ENCODE results near the genes ATP5MG and HYOU1.

DNA sequence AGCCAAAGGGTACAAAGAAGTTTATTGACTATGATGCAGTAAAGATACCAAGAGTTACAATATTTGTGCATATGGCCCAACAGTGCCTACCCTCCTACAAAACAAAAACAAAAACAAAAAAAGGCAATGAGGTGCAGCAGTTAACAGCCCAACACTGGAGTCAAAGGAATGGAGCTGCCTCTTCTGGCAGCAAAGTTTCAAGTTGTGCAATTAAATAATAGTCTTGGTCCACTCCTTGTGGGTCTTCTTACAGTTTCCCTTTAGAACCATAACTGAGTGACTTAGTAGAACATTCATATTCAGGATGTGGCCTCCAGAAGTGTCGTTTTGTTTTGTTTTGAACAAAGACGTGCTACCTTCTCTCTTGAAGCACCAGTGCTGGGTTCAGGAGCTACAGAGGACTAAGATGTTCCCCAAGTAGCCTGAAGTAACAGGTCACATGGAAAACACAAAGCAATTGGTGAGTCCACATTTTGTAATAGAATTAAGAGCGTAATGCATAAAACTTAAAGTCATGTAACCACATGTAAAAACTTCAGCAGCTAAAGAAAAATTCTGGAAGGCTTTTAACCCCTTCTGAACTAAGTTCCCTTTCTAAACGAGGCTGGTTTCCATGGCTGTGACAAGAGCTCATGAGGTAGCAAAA, 2.0 kb upstream of the JAML start:
- PRO-cap: no peak
- RAMPAGE, long total RNA, 2 experiments: no peak in any of the 2 experiments

DNA sequence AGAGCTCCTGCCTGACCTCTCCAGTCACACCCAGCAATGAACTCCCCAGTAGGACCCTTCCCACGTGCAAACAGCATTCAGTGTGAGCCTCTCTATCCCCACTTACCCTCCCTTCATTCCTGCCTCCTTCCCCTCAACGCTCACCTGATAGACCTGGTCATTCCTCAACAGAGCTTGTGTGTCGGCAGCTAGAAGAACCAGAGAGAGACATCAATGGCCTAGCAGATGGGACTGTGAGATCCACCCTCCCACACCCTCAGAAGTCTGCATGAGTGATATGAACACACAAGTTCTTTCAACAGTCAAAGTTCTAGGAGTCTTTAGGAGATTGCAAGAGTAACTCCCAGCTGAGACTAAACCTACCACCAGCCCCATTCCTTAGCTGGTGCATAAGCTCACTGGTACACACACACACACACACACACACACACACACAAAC, 3.2 kb downstream of the CD3D start:
- PRO-cap: no peak
- RAMPAGE, long total RNA, 2 experiments: no peak in any of the 2 experiments

DNA sequence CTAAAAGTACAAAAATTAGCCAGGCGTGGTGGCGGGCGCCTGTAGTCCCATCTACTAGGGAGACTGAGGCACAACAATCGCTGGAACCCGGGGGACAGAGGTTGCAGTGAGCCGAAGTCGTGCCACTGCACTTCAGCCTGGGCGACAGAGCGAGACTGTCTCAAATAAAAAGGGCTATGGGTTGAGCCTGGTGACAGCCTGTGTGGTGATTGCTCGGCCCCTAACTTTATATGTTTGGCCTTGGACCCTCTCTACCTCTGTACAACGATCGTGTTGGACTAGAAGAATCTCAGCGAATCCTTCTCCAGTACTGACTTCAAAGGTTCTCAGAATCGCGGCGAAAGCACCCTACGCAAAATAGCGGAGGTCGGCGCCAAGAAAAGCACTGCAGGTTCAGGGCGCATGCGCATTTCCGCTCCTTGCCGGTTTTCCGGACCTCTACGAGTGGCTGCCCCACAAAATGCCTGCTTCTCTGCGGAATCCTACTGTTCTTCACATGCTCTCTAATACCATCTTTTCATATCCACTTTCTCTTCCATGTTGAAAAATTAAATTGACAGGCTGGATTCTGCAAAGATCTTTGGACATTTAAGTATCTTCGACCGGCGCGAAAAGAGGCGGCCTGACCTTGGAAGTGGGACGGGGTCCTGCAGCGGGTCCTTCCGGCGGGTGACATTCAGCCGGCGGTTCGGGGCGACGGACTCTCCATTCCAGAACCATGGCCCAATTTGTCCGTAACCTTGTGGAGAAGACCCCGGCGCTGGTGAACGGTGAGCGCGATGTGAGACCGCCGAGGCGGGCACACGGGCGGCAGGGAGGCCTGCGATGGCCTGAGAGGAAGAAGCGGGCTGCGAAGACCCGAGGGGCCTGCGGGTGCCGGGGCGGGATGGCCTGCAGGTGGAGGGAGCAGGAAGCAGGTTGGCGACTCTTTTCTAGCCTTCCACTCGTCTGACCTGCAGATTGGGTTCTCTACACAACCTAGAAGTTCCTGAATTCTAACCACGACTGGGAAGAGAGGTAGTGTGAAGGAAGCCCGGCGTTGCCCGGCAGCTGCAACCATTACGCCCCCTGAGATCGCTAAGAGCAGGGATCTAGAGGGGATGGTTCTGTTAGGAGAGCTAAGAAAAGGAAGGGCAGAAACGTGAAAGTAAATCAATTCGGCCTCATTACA, at the start of gene ATP5MG:
ATP5MG (plus strand) TSS at position 659 of the 1,171 bp plus-strand sequence.
- PRO-cap: bidirectional peak, plus-strand start at position 675 of the sequence, minus-strand start at position 384 of the sequence
- RAMPAGE, long total RNA, 2 experiments: start-site peak on the plus strand in 2 of 2 experiments, centred at positions 677 to 679 of the sequence, 3,779 to 4,919 reads per replicate

DNA sequence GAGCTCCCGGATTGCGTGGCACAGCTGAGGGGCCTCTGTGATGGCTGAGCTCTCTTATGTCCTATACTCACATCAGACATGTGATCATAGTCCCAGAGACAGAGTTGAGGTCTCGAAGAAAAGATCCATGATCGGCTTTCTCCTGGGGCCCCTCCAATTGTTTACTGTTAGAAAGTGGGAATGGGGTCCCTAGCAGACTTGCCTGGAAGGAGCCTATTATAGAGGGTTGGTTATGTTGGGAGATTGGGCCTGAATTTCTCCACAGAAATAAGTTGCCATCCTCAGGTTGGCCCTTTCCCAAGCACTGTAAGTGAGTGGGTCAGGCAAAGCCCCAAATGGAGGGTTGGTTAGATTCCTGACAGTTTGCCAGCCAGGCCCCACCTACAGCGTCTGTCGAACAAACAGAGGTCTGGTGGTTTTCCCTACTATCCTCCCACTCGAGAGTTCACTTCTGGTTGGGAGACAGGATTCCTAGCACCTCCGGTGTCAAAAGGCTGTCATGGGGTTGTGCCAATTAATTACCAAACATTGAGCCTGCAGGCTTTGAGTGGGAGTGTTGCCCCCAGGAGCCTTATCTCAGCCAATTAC, 4.9 kb upstream of the TTC36 start:
- PRO-cap: no peak
- RAMPAGE, long total RNA, 2 experiments: no peak in any of the 2 experiments

DNA sequence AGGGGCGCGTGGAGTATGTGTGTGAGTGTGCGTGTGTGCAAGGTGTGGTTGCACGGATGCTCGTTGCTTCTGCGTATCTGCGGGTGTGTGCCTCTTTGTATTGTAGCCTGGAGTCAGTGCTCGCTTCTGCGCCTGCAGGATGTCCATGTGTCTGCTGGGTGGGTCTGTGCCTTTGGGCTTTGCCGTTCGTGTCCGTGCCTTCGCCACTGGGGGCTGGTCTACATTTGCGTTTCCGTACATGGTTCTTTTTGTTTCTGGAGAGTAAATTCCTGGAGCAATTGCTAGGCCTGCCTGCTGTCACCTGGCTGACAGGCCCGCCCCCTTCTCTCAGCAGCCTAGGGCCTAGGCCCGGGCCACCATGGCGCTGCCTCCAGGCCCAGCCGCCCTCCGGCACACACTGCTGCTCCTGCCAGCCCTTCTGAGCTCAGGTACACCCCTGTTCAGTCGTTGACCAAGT, 480 bp downstream of the TMEM25 start:
- PRO-cap: no peak
- RAMPAGE, long total RNA, 2 experiments: no peak in any of the 2 experiments

DNA sequence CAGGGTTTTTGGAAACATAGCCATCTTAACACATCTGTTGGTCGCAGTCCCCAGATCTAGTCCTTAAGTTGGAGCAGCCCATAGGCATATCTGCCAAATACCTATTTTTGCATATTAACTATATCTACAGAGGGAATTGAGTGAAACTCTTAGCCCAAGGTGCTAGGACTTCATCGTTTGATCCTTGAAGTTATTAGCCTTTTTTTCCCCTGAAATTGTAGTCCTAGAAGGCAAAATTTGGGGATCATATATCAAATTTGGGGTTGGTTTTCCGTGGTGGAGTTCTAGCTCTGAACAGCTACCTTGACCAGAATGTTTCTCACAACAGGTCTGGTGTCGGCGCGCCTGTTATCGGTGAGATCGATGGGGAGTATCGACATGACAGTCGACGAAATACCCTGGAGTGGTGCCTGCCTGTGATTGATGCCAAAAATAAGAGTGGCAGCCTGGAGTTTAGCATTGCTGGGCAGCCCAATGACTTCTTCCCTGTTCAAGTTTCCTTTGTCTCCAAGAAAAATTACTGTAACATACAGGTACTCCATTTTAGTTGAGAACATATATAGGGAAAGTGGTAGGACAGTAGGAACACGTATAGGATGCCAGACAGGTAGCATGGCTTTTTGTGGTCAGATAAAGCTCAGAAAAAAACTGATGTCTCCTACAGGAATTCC, 9.9 kb upstream of the PHLDB1 start:
- PRO-cap: no peak
- RAMPAGE, long total RNA, 2 experiments: no peak in any of the 2 experiments

- PRO-cap: no peak
- RAMPAGE, long total RNA, 2 experiments: no peak in any of the 2 experiments
Measured at GRCh38 chr11:118719032-118719761, 39.7 kb upstream of the TREH start.

GRCh38 chr11:118746532-118747346, 44.2 kb downstream of the DDX6 start:
- PRO-cap: no peak
- RAMPAGE, long total RNA, 2 experiments: no peak in any of the 2 experiments

- PRO-cap: no peak
- RAMPAGE, long total RNA, 2 experiments: no peak in any of the 2 experiments
Measured at GRCh38 chr11:118747347-118748014, 43.5 kb downstream of the DDX6 start.

- PRO-cap: no peak
- RAMPAGE, long total RNA, 2 experiments: no peak in any of the 2 experiments
Measured at GRCh38 chr11:118748015-118748653, 42.8 kb downstream of the DDX6 start.

DNA sequence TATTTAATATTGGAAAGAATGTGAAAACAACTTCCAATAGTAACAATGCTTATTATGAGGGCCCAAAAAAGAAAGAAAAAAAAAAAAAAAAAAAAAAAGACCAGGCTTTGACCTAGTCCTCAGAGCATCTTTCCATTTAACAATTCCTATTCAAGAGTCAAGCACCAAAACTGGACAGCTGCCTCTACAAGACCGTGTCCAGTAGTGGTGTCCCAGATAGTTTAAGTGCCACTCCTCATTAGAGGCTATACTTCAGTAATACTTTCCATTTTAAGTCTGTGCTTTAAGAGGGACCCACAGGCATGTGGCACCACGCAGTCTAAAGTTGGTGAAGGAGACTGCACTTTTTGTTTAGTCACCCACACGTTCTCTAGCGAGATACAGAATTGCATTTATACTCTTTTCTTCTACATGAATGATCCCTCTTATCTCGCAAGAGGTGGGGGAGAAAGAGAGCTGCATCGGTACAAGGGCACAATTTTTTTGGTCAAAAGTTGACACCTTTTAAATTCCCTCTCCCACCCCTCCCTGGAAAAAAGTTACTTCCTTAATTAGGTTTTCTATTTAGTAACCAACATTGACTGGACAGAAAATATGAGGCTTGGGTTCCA, 41.6 kb downstream of the DDX6 start:
- PRO-cap: no peak
- RAMPAGE, long total RNA, 2 experiments: no peak in any of the 2 experiments

DNA sequence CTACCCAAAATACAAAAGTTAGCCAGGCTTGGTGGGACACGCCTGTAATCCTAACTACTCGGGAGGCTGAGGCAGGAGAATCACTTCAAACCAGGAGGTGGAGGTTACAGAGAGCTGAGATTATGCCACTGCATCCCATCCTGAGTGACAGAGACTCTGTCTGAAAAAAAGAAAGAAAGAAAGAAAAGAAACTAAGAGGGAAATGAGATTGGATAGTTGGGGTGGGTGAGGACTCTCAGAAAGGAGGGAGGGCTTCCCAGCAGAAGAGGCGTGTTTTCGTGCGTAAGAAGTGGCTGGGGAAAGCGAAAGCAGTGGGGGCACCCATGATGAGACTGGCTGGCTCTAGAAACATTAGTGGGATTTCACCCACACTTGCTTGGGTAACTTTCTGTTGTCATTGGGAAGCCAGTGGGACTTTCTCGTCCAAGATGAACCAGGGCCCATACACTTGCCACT, 42.4 kb upstream of the CXCR5 start:
- PRO-cap: no peak
- RAMPAGE, long total RNA, 2 experiments: no peak in any of the 2 experiments

DNA sequence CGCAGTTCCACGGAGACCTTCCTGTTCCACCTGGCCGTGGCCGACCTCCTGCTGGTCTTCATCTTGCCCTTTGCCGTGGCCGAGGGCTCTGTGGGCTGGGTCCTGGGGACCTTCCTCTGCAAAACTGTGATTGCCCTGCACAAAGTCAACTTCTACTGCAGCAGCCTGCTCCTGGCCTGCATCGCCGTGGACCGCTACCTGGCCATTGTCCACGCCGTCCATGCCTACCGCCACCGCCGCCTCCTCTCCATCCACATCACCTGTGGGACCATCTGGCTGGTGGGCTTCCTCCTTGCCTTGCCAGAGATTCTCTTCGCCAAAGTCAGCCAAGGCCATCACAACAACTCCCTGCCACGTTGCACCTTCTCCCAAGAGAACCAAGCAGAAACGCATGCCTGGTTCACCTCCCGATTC, 10.1 kb downstream of the CXCR5 start:
- PRO-cap: no peak
- RAMPAGE, long total RNA, 2 experiments: no peak in any of the 2 experiments

GRCh38 chr11:118896348-118897064, 12.8 kb downstream of the CXCR5 start:
- PRO-cap: no peak
- RAMPAGE, long total RNA, 2 experiments: start-site peak on the minus strand in 1 of 2 experiments, at chr11:118896579-118896815 at its widest, 22 to 26 reads per replicate

GRCh38 chr11:118897065-118897455, 13.4 kb downstream of the CXCR5 start:
- PRO-cap: no peak
- RAMPAGE, long total RNA, 2 experiments: start-site peak on the minus strand in 1 of 2 experiments, at chr11:118897081-118897493 at its widest, 22 reads per replicate

DNA sequence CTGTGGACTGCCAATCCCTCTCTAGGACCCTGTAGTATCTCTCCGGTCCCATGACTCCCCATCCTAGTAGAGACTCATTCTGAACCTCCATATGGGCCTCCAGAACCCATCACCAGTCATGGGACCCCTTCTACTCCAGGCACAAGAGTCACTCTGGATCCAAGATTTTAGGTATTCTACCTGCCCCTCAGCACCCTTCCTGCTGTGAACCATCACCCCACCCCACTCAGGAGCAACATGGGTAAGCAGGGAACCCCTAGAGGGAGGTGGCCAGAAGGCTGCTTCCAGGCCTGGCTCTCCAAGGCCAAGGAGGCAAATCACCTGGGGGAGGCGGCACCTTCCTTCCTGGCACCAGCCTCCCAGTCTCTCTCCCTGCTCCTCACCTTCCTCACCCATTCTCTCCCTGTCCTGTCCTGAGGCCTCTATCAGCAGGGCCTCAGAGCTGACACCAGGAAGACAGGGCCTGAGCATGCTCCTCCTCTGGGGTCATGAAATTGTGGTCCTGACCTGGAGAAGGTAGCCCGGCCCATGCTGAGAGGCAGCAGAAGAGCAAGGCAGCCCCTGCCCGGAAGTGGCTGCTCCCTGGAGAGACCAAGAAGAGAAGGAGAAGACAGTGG, 2.1 kb downstream of the BCL9L start:
- PRO-cap: bidirectional peak, plus-strand start at position 395 of the sequence, minus-strand start at position 228 of the sequence
- RAMPAGE, long total RNA, 2 experiments: no peak in any of the 2 experiments

DNA sequence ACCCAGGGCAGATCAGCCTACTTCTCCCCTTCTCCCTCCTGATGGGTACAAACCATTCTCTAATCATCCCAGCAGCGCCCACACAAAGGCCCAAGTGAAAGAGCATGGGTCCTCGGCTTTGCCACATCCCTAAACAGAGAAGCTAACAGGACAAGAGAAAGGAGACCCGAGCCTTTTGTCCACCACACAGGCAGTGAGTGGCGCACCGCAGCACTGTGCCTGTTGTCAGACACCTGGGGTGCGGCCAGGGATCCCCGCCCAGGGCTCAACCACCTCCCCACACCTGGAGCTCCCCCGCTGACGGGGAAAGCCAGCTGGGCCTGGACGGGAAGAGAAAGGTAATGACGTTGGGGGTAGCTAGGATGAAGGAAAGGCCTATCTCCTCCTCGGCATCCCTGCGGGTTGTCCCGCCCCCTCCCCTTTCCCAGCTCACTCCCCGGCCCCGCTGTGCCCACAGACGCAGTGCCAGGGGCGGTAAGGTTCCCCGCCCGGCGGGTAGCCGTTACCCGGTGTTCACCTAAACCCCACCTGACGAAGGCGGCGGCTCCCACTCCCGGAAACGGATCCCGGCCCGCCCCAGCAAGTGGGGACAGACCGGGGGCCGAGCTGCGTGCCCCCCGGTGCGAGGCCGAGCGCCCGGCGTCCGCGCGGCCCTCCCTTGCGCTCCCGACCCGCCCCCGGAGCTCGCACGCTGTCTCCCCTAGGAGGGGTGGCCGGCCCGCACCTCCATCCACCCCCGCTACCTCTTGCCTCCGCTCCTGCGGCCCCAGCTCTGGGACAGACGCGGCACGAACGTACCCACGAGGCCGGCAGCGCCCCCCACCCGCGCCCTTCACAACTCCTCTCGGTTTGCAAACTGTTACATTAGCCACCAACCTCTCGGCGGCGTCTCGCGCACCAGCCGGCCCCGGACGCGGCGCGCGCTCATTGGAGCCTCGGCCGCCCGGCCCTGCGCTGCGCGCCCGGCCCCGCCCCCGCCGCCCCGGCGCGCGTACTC, at the start of gene HYOU1:
HYOU1 (minus strand) TSS at position 929 of the 997 bp plus-strand sequence.
- PRO-cap: bidirectional peak, plus-strand start outside the sequence, minus-strand start at position 919 of the sequence
- RAMPAGE, long total RNA, 2 experiments: start-site peak on the minus strand in 2 of 2 experiments, centred at positions 883 to 909 of the sequence, 38 to 111 reads per replicate

GRCh38 chr11:119091776-119092868, 3.1 kb downstream of the H2AX start:
- PRO-cap: no peak
- RAMPAGE, long total RNA, 2 experiments: no peak in any of the 2 experiments

DNA sequence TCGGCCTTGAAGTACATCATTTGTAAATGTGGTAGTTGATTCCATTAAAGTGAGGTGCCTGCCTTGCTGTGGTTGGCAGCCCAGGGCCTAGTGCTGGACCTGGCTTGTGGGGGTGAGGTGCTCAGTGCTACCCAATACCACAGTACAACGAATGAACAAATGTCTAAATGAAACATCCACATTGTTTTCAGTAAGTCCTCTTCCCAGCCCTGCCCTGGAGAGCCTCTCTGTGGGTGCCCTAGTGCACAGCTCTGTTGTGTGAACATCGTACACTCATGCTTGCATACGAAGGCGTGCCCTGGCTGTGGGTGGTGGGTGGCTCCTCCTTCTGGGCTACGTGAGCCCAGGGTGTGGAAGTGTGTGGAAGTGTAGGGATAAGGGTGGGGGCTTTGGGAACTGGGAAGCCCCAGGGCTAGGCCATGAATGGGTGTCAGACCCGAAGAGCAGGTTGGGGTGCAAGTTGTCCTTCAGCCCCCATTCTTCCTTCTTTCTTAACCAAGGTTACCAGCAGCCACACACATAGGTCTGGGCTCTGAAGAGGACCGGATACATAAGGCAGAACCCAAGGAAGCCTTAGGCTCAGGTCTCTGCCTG, 577 bp upstream of the NLRX1 start:
- PRO-cap: bidirectional peak, plus-strand start at position 326 of the sequence, minus-strand start at position 253 of the sequence
- RAMPAGE, long total RNA, 2 experiments: start-site peak on the plus strand in 2 of 2 experiments, centred at positions 375 to 513 of the sequence, 31 to 41 reads per replicate

DNA sequence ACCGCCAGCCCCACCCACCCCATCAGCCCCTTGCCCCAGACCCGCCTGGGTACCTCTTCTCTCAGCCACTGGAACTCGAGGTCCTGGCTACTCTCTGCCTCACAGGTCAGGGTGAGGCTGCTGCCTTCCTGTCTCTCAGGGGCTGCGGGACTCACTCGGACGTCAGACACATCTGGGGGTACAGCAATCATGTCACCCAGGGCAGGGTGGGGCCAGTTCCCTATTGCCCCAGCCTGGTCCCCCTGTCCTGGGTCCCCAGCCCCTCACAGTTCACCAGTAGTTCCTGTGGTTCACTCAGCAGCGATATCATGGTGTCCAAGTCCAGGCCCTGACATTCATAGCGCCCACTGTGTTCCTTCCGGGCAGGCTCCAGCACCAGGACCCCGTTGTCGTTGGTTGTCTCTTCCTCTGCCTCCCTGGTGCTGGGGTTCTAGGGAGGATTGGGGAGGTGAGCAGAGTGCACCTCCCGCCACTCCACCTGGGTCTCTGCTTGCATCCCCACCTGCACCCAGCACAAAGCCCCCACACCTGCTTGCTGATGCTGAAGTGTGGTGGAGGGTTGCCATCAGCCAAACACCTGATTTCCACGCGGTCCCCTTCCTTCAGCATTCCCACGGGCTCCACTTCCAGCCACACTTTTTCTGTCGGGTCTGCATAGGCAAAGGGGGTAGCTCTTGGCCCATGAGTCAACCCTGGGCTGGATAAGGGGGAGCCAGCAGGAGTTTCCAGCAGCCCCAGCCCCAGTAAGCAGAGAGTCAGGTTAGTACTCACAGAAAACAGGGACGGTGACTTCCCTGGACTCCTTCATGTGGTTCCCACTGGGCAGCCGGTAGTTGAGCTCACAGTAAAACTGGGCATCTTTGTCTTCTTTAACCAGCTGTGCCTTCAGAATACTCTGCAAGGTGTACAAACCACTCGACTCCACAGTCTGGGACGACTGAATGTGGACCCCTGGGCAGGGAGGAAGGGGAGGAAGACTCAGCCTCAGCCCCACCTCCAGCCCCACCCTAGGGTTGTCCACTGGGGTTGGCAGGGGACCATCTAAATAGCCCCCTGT, 4.6 kb downstream of the MCAM start:
- PRO-cap: no peak
- RAMPAGE, long total RNA, 2 experiments: no peak in any of the 2 experiments

Measured in lower leg skin (tissue), 2 donors.